ENCODE data around the genes IGFALS, E4F1, DNASE1L2 and TBC1D24.

DNA sequence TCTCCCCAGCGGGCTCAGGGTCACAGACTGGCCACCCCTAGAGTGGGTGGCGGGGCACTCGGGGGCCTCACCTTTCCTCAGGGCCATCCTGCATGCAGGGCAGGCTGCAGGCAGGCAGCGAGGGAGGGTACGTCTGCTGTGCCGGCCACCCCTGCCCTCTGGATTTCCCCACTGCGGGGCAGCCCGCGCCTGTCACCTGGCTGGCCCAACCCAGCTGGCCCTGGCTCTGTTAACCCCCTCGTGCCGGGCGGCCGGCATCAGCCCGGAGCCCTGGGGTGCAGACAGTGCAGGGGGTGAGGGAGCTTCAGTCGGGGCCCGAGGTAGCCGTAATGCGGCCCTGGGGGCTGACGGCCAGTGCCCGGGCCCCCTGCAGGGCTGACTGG is at the start of gene IGFALS:
Gene IGFALS, minus strand, starts transcription at position 140 of the 383 bp plus-strand sequence.
- RRBS = 82% methylated on average over 8 of the region's 20 CpGs

GRCh38 chr16:1807688-1808197 is 14.2 kb upstream of the IGFALS start:
- RRBS = 97% methylated on average over 5 of the region's 13 CpGs

DNA sequence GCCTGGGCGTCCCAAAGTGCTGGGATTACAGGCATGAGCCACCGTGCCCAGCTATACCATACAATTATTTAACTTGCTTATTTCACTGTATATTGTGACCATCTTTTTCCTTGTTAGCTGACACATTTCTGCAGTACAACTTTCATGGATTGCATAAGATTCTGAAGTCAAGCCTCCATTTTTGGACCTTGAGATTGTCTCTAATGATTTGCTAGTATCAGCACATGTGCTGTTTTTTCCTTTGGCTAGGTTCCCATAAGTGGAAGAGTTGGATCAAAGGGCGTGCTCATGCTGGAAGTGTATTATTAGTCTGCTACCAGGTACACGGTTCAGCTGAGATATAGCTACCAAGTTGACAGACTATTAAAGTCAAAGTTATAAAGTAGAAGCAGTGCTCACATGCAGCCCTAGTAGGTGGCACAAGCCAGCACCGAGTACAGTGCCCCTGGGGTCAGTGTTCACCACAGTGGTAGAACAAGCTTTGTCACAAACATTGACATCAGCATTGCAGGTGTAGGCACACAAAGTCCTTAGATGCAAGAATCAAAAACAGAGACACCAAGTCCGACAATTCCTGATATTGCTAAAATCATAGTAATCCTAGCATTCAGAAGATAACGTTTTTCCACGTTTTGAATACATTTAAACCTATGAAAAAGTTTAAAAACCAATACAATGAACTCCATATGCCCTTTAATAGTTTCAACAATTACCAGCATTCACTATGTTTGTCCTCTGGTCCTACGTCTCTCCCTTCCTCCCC is 3.3 kb downstream of the FAHD1 start:
- RRBS = no CpG with 5 or more reads among the region's 9 CpGs

- RRBS = 97% methylated on average over 5 of the region's 31 CpGs
Observed at GRCh38 chr16:1933032-1933819, 9.8 kb downstream of the MSRB1 start.

- RRBS = 97% methylated on average over 8 of the region's 15 CpGs
Observed at GRCh38 chr16:1941229-1941471, 1.8 kb downstream of the MSRB1 start.

- RRBS = no CpG with 5 or more reads among the region's 18 CpGs
Observed at GRCh38 chr16:1960649-1961378, 1.5 kb downstream of the NDUFB10 start.

DNA sequence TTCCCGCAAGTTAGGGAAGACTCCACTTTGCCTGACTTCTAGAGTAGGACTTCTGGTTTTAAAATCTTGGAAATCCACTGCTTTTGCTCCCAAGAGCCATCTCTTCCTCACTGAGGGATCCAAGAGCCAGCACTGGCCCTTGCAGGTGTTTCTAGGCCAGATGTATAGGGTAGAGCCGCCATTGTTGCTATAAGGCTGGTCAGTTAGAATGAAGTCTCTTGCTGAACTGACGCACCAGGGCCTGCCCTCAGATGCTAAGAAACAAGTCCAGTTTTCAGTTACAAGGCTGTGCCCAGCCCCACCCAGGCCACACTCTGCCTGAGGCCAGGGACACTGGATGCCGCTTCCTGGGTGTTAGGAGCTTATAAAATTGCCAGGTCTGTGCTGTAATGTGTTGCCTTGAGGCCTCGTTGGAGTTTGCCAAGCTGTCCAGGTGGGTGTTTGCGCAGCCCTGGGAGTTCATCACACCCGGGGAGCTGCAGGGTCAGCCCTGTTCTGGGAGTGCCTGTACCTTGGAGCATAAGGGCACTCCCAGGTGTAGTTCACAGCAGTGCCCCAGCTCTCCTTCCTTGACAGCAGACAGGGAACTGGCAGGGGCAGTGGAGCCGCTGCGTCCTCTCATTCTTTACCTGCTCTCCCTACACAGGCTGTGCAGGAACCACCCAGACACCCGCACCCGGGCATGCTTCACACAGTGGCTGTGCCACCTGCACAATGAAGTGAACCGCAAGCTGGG is 1.4 kb downstream of the GFER start:
- RRBS = no CpG with 5 or more reads among the region's 12 CpGs

DNA sequence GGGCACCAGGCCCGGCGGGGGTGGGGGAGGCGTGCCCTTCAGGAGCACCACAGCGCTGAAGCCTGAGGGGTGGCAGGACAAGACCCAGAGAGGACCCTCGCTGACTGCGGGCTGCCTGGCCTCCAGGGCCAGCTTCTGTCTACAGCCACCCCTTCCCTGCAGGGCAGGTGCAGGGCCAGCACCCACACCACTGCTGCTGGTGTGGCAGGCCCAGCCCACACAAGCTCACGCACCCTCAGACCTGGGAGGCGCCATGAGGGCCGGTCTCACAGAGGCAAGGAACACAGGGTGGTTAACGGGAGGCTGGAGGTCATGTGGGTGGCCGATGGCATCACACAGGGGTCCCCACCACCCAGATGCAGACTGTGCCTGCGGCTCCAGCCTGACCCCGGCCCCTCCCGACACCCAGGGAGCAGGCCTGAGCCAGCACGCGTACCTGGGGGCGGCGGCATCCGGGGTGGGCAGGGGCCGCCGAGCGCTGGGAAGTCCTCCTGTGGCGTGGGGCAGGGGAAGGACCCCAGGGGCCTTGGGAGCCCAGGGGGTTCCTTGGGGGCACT is 9.4 kb downstream of the SYNGR3 start:
- RRBS = 95% methylated on average over 8 of the region's 23 CpGs

DNA sequence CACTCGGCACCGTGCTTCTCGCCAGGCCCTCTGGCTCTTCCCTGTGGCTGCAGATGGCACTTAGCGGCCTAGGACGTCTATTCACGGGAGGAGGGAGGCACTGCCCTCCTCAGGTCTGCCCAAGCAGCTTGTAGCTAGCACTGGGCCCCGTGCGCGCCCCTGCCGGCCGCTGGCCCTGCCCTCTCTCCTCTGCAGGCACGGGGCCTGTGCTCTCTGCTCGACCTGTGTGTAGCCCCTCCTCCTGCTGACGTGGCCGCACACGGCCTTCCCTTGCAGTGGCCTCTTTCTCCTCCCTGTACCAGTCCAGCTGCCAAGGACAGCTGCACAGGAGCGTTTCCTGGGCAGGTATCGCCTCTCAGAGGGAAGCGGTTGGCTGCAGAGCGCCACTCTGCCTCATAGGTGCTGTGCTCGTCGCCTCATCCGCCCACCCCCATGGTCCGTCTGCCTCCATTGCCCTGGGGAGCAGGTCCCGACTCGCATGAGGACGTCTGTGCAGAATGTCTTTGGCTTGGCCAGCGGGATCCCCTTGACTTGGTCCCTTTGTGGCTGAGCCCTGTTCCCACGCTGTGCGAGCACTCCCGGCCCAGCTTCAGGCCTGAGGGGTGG is 34.5 kb downstream of the TSC2 start:
- RRBS = no CpG with 5 or more reads among the region's 31 CpGs

DNA sequence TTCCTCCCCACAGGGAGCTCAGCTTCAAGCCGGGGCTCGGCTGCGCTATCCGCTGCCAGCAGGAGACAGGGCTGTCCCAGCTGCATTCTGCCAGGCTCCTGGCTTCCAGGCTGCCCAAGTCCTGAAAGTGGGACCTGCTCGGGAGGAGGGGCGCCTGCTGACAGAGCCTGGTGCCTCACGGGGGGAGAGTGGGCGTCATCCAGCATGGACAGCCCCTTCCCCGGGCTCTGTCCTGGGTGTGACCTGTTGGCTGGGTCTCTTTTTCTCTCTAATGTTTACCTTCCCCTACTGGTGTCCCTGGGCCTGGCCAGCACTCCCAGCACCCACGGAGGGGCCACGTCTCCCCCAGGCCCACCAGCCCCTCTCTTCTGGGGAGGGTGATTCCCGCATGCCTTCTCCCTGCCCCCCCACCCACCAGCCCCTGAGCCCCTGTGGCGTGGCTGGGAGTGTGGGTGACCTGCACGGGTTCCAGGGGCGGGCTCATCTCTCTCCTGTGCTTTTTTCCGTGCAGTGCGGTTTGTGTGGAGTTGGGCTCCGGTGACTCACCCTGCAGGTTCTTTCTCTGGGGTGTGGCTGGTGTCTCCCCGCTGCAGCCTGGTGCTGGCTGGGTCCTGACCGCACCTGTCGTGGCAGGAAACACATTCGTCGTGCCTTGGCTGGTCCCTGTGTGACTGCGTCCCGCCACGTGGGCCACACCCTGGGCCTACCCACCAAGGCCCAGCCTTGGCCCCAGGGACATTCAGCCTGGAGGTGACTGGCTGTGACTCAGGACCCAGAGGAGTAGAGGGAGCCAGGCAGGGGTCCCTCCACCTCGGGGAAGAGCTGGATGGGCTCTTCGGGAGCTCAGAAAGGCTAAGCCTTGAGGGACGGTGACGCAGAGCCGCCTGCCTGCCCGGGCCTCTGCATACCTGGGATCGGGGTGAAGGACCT is 7.5 kb downstream of the TRAF7 start:
- RRBS = over 99% methylated on average over 2 of the region's 33 CpGs

DNA sequence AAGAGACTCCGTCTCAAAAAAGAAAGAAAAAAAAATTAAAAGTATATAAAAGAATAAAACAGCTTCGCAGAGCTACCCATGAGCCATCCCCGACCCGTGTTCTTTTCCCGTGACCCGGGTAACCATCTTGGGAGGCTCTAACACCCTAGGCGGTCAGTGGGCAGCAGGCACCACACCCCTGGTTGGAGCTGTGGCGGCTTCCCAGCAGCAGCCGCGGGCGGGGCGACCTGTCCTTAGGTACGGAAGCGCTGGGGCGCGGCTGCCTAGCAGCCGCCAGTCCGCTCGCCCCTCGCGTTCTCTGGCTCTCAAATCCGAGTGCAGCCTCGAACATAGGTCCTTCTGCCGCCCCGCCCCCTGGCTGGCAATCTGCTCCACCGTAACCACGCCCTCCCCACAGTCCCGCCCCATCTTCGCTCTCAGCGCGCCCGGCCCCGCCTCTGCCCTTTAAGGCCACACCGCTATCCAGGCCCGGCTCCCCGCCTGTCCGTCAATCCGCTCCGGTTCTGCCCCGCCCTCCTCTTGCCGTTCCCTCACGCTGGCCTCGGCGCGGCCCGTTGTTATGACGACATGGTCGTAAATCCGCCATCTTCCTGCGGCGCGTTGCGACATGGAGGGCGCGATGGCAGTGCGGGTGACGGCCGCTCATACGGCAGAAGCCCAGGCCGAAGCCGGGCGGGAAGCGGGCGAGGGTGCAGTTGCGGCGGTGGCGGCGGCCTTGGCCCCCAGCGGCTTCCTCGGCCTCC is at the start of gene E4F1:
Gene E4F1, plus strand, starts transcription at position 585 of the 743 bp plus-strand sequence.
- RRBS = 2% methylated on average over 12 of the region's 70 CpGs

DNA sequence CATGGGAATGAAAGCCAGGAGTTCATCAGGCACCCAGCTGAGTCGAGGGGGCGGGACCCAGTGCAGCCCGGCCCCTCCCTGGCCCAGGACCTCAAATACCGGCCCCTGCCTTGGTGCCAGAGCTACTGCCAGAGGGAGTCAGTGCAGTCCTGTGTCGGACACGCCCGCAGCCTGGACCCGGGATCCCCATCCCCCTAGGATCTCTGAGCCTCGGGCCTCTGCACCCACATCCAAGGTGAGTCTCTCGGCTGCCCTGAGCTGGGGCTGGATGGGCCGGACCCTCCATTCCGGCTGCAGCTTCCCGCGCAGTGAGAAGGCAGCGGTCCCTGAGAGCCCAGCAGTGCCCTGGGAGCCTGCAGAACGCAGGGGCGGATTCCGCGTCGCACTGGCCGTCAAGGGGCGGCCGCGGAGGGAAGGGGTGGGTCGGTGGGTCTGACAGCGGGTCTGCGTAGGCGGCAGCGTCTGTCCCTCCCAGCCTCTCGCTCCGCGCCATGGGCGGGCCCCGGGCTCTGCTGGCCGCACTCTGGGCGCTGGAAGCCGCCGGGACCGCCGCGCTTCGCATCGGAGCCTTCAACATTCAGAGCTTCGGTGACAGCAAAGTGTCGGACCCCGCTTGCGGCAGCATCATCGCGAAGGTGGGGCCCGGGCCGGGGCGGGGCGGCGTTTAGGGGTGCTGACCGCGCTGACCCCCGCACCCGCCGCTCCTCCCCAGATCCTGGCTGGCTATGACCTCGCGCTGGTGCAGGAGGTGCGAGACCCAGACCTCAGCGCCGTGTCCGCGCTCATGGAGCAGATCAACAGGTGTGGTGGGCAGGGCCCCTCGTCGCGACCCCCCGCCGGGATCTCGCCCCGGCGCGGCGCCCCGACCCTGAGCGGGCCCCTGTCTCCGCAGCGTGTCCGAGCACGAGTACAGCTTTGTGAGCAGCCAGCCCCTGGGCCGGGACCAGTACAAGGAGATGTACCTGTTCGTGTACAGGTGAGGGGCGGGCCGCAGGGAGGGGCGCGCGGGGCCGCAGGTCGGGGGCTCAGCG is at the start of gene DNASE1L2:
Gene DNASE1L2, plus strand, starts transcription at position 119 of the 1,031 bp plus-strand sequence.
- RRBS = 6% methylated on average over 34 of the region's 92 CpGs

DNA sequence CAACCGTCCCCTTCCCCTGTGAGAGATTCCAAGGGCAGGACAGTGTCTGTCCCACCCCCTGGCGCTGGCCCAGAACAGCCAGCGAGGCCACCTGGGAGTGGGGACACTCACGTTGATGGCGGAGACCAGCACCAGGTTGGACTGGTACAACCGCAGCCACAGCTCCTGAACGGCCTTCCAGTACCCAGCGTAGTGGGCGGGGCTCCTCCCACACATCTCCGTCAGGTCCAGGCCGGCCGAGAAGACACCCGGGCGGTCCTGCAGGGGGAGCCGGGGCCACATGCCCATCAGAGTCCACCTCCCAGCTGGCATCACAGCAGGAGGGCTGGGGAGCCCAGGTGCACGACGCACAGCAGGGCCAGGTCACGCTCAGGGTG is 7.1 kb downstream of the ECI1 start:
- RRBS = no CpG with 5 or more reads among the region's 18 CpGs

DNA sequence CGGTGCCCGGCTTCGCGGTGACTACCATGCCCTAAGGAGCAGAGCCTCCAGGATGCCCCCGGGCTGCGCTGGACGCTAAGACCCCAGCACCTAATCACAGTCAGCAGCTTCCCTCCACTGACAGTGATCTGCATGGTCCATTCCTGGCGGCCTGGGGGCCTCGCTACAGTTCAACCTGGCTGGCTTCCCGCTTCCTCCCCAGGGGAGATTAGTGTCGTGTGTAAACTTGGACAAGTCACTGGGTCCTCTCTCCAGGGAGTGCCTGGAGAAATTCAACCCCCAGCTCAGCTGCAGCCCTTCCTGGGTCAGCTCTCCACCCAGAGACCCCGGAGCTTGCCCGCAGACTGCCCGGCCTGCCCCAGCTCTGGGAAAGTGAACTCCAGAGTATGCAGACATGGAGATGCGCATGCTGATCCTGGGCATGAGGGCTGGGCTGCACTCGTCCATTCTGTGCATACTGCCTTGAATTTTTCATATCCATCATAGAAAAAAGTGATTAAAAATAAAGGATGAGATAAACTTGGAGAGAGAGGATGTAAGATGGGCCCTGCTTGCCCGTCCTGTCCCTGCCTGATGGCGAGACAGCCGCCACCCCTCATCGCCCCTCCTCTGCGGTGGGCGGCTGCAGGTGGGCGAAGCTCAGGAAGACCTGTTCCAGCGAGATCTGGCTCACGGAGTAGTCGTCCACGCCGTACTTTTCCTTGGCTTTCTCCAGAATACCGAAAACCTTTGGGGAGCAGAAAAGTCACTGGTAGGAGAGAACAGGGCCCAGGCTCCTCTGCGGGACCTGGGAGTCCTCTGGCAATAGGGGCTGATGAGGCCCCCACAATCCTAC is 8.4 kb upstream of the RNPS1 start:
- RRBS = 91% methylated on average over 4 of the region's 30 CpGs

DNA sequence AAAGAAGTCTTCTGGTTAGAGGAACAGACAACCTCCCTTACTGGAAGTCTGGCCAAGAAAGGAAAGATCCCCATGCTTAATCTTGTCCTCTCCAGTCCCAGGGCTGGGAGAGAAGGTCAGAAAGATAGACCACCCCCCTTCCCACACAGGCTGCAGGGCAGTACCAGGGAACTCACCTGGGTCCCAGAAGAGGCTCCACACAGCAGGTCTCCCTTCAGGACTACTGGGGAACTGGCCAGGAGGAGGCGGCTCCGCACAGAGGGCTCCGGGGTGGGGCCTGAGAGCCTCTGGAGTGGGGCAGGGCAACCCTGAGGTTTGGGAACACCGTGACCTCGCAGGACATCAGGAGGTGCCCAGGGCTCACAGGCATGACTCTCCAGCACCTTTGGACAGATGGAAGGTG is 11.1 kb downstream of the ABCA3 start:
- RRBS = no CpG with 5 or more reads among the region's 5 CpGs

DNA sequence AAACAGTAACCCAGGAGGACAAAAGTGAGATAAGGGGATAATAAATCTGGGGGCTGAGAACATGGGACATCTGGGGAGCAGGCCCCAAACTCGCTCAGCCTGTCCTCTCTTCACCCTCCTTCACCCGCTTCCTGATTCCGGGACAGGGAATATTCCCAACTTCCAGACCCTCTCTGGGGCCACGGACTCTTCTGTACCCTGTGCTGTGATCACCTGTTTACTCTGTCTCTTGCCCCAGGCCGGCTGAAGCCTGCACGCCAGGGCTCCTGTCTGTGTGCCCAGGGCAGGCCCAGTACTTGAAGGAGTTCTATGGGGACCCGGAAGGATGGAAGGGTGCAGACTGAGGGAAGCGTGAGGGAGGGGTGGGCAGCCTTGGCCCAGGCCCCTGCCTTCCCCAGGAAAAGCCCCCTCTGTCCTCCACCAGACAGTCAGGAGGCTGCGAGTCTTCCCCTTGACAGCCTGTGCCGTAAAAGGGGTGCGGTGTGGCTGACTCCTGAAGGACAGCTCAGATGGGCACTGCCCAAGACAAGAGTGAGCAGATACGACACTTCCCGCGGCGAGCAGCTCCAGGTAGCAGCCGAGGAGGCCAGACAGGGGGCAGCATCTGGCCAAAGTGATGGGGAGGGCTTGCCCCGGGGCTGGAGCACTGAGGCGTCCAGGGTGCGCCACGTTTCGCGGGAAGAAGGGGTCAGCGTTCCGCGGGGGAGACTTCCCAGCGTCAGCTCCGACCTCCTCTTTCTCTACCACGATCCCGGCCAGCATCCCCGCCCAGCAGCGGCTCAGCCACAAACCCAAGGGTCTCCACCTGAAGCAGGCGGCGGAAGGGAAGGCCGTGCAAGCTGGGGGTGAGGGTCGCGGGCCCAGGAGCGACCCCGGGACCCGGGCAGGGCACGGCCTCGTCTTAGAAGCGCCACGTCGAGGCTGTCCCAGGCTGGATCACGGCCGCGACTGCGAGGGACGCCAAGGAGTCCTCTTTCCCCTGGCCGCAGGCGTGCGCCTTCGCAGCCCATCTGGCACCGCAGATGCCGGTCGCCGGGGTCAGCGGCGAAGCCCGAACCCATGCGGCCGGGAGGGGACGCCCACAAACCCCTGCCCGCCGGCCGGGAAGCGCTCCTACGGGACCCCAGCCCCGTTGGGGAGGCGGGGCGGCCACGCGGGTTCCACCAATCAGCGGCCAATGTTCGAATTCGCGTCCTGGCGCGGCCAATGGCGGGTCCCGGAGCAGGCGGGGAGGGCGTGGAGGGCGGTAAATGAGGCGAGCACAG is 781 bp upstream of the CCNF start:
- RRBS = 19% methylated on average over 22 of the region's 85 CpGs

DNA sequence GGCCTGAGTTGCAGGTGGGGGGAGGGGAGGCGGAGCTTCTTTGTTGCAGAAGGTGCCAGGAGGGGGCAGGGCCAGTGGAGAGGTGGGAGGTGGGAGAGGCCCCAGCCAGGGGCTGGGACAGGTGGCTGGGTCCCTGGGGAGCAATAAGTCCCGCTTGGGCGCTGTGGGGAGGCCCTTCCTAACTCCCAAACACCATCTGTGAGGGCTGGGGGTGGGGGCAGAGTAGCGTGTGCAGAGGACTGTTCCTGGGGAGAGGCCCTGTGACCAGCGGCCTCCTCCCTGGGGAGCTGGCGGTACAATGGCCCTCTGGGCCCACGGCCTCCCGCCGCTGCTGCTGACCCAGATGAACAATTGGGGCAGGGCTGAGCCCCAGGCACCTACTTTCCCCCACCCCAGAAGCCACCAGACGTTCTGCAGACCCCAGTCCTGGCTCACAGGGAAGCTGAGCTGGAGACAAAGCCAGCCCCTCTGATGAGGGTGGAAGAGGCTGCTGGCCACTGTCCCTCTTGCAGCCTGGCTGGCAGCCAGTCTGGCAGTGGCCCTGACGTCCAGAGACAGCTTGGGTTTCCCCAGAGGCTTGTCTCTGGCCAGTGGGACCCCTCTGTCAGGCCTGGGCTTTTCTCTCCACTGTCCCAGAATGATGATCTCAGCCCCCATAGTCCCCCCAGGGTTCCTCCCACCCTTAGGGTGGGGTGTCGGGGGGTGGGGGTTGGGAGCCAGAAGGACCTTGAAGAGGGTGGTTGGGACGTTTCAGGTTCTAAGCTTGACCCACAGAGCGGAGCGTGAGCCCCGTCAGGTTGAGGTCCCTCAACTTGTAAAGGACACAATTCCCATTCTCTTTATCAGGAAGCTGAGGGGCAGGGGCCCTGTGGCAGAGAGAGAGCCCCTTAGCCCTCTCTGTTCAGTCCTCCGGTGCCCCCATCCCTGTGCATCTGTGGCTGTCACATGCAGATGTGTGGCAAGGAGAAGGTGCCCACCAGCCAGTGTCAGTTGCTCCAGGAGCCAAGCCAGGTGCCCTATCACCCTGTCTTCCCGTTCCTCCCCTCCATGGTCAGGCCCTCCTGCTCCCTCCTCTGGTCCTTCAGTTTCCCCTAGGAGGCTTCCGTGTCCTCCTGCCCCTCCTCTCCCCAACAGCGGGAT is 1.9 kb upstream of the NTN3 start:
- RRBS = no CpG with 5 or more reads among the region's 20 CpGs

GRCh38 chr16:2473283-2474572 is 1.2 kb upstream of the TBC1D24 start:
- RRBS = 5% methylated on average over 56 of the region's 119 CpGs

- RRBS = 3% methylated on average over 51 of the region's 109 CpGs
Observed at GRCh38 chr16:2474573-2475344, at the start of gene TBC1D24. TBC1D24 (plus strand) TSS chr16:2475127.

DNA sequence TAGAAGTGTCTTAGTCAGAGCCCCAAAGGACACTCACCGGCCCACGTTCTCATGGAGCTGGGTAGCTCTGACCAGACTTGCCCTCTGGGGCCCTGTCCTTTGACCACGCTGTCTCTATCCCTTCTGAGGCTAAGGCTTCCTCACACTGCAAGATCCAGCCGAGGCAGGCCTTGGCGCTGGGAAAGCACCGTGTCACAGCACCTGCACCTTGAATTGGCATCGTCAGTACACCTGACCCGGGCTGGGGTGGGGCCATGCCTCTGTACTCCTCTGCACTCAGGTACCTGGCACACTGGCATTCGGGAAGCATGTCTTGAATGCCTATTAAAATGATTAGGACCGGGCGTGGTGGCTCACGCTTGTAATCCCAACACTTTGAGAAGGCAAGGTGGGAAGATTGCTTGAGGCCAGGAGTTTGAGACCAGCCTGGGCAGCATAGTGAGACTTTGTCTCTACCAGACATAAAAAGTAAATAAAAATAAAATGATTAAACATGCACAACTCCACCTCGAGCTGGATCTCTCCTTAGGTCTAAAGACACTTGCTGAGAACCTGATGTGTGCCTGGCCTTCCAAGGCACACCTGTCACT is 6.1 kb downstream of the TBC1D24 start:
- RRBS = 100% methylated on average over 1 of the region's 13 CpGs